Measurements from ENCODE around the genes UBXN7, NRROS and NCBP2.

GRCh38 chr3:195895015-195895781 is 13.2 kb downstream of the TNK2 start:
- RRBS: 2% methylated on average over 15 of the region's 51 CpGs

- RRBS: 2% methylated on average over 88 of the region's 137 CpGs
Measured at GRCh38 chr3:195908759-195909827, 742 bp upstream of the TNK2 start.

- RRBS: no CpG with 5 or more reads among the region's 12 CpGs
Measured at GRCh38 chr3:195933020-195933672, 24.8 kb upstream of the TNK2 start.

GRCh38 chr3:196045129-196045884 is 36.6 kb downstream of the TFRC start:
- RRBS: no CpG with 5 or more reads among the region's 24 CpGs

- RRBS: no CpG with 5 or more reads among the region's 19 CpGs
Measured at GRCh38 chr3:196054944-196055988, 26.6 kb downstream of the TFRC start.

GRCh38 chr3:196177874-196178384 is 33.3 kb downstream of the ZDHHC19 start:
- RRBS: no CpG with 5 or more reads among the region's 6 CpGs

DNA sequence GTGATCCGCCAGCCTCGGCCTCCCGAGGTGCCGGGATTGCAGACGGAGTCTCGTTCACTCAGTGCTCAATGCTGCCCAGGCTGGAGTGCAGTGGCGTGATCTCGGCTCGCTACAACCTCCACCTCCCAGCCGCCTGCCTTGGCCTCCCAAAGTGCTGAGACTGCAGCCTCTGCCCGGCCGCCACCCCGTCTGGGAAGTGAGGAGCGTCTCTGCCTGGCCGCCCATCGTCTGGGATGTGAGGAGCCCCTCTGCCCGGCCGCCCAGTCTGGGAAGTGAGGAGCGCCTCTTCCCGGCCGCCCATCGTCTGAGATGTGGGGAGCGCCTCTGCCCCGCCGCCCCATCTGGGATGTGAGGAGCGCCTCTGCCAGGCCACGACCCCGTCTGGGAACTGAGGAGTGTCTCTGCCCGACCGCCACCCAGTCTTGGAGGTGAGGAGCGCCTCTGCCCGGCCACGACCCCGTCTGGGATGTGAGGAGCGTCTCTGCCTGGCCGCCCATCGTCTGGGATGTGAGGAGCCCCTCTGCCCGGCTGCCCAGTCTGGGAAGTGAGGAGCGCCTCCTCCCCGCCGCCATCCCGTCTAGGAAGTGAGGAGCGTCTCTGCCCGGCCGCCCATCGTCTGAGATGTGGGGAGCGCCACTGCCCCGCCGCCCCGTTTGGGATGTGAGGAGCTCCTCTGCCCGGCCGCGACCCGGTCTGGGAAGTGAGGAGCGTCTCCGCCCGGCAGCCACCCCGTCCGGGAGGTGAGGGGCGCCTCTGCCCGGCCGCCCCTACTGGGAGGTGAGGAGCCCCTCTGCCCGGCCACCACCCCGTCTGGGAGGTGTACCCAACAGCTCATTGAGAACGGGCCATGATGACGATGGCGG is 27.7 kb downstream of the SLC51A start:
- RRBS: no CpG with 5 or more reads among the region's 67 CpGs

GRCh38 chr3:196336446-196336978 is 1.7 kb downstream of the TM4SF19 start:
- RRBS: no CpG with 5 or more reads among the region's 12 CpGs

- RRBS: 1% methylated on average over 6 of the region's 62 CpGs
Measured at GRCh38 chr3:196432267-196433024, at the start of gene UBXN7. TSS of gene UBXN7 (minus strand) at chr3:196432427.

GRCh38 chr3:196639441-196640203 is at the start of gene NRROS:
TSS of gene NRROS (plus strand) at chr3:196639694.
- RRBS: 3% methylated on average over 29 of the region's 64 CpGs

DNA sequence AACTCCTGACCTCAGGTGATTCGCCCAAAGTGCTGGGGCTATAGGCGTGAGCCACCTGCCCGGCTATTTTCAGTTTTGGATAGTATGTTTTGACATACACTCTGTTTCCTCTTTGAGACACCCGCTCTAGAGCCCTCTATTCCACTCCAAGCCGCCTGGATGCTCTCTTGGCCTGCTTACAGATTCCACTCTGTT is 606 bp downstream of the CEP19 start:
- RRBS: no CpG with 5 or more reads among the region's 5 CpGs

- RRBS: no CpG with 5 or more reads among the region's 5 CpGs
Measured at GRCh38 chr3:196906541-196907250, 35.6 kb downstream of the NCBP2 start.

DNA sequence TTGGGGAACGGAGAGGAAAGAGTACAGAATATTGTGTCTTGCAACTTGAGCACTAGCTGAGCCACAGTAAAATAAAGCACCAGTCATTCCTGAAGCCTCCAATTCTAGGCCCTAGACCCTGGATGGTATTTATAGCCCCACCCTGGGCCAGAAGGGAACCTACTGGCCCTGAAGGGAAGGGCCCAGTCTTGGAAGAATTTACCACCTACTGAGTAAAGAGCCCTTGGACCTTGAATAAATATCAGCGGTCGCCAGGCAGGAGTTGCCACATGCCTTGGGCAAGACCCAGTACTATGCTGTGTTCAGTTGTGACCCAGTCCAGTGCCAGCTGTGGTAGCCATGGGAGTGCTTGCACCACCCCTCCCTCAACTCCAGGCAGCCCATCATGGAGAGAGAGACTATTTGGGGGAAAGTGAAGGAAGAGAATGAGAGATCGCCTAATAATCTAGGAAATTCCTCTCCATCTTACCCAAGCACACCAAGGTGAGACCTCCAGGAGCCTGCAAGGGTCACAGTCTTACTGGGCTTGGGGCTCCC is 26.9 kb downstream of the NCBP2 start:
- RRBS: no CpG with 5 or more reads among the region's 4 CpGs

DNA sequence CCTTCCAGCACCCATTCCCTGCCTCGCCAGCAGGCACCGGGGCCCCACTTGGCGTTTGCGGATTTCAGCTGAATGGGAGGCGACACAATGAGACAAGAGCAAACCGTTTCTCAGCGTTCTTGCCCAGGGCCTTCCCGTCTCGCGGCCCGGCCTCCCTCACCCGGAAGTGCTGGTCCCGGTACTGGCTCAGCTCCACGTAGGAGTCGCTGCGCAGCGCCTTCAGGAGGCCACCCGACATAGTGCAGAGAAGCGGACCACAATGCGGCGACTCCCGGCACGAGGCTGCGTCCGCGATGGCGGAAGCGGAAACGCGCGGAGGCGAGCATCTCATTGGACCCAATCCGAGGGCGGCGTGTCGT is at the start of gene NCBP2:
Gene NCBP2, minus strand, starts transcription at position 263 of the 359 bp plus-strand sequence.
- RRBS: 1% methylated on average over 13 of the region's 36 CpGs

- RRBS: no CpG with 5 or more reads among the region's 14 CpGs
Measured at GRCh38 chr3:196965598-196966383, 2.8 kb downstream of the PIGZ start.

GRCh38 chr3:197022748-197023023 is 6.9 kb downstream of the MELTF start:
- RRBS: no CpG with 5 or more reads among the region's 8 CpGs

- RRBS: no CpG with 5 or more reads among the region's 10 CpGs
Measured at GRCh38 chr3:197054269-197054967, 24.8 kb upstream of the MELTF start.

GRCh38 chr3:197216191-197216611 is 82.2 kb downstream of the DLG1 start:
- RRBS: no CpG with 5 or more reads among the region's 3 CpGs

DNA sequence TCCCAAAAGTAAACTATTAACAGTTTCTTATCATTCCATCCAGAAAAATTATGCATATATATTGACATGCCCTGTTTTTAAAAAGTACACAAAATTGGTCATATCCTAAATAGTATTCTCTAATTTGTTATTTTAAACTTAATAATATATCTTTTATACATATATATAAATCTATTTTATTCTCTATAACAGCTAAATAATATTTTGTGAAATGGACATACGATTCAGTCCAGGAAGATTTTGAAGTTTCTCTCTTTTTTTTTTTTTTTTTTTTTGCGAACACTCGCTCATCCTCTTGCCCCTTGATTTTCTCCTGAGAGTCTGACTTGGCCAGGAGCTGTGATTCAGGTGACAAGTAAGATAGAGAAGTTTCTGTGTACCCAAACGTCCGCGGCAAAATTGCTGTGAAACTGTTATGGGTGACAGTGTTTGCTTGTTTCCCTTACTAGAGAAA is 103.4 kb upstream of the DLG1 start:
- RRBS: no CpG with 5 or more reads among the region's 6 CpGs

All from AG04449 (cell line).